ENCODE results near the genes SNCAIP and CEP120.

DNA sequence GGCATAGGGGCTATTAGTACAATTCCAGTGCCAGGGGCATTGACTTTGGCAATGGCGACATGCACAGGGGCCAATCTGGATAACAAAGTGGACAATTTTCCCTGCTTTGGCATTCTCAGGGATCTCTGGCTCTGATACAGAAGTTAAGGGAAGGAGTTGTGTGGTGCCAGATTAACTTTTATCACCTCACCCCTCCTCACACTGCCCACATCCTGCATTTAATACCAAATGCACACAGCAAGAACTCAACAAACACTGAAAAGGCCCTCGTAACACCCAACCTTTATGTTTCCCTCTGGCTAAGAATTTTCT, 84.3 kb upstream of the TNFAIP8 start:
- PRO-cap, 2 experiments, result no peak in any of the 2 experiments

GRCh38 chr5:119276932-119277477, 78.8 kb upstream of the TNFAIP8 start:
- PRO-cap, 2 experiments, result no peak in any of the 2 experiments

GRCh38 chr5:119302717-119303897, 52.7 kb upstream of the TNFAIP8 start:
- PRO-cap, 2 experiments, result no peak in any of the 2 experiments

GRCh38 chr5:119325769-119326917, 29.7 kb upstream of the TNFAIP8 start:
- PRO-cap, 2 experiments, result no peak in any of the 2 experiments

GRCh38 chr5:119357922-119358121, 2.0 kb downstream of the TNFAIP8 start:
- PRO-cap, 2 experiments, result no peak in any of the 2 experiments

GRCh38 chr5:119428395-119428594, 24.0 kb upstream of the HSD17B4 start:
- PRO-cap, 2 experiments, result no peak in any of the 2 experiments

GRCh38 chr5:120702550-120703253, 238.6 kb downstream of the PRR16 start:
- PRO-cap, 2 experiments, result no peak in any of the 2 experiments

- PRO-cap, 2 experiments, result peak in 2 of 2 experiments; most common plus-strand start chr5:122312237 (in 2); most common minus-strand start chr5:122312057 (in 1)
These were observed at the start of gene SNCAIP for GRCh38 chr5:122311395-122312382. TSS of gene SNCAIP (plus strand) at chr5:122312237.

- PRO-cap, 2 experiments, result no peak in any of the 2 experiments
These were observed 10.1 kb downstream of the PRDM6 start for GRCh38 chr5:123098671-123099910.

GRCh38 chr5:123206848-123207562, 118.0 kb downstream of the PRDM6 start:
- PRO-cap, 2 experiments, result no peak in any of the 2 experiments

GRCh38 chr5:123423074-123423768, at the start of gene CEP120:
TSS of gene CEP120 (minus strand) at chr5:123423403.
- PRO-cap, 2 experiments, result peak in 2 of 2 experiments; most common plus-strand start chr5:123423618 (in 2); most common minus-strand start chr5:123423475 (in 2)

- PRO-cap, 2 experiments, result no peak in any of the 2 experiments
These were observed 142.8 kb downstream of the CSNK1G3 start for GRCh38 chr5:123654765-123655240.

GRCh38 chr5:123813677-123814321, 301.8 kb downstream of the CSNK1G3 start:
- PRO-cap, 2 experiments, result no peak in any of the 2 experiments

DNA sequence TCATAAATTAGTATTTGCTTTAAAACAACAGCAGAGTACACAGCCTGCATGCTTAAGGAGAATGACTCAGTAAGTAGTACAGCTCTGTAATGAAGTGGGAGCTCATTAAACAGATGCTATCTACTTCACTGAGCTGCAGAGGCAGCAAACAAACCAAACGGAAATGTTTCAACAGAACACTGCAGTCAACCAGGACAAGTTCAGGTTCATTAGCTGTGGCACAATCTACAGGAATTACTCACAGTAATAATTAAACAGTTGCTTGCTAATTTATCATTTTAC, 302.3 kb downstream of the CSNK1G3 start:
- PRO-cap, 2 experiments, result no peak in any of the 2 experiments

- PRO-cap, 2 experiments, result no peak in any of the 2 experiments
These were observed 121.2 kb downstream of the ZNF608 start for GRCh38 chr5:124625227-124625567.

- PRO-cap, 2 experiments, result no peak in any of the 2 experiments
These were observed 69.0 kb downstream of the ZNF608 start for GRCh38 chr5:124677478-124677742.

- PRO-cap, 2 experiments, result no peak in any of the 2 experiments
These were observed 1.1 kb downstream of the ZNF608 start for GRCh38 chr5:124745429-124745673.

DNA sequence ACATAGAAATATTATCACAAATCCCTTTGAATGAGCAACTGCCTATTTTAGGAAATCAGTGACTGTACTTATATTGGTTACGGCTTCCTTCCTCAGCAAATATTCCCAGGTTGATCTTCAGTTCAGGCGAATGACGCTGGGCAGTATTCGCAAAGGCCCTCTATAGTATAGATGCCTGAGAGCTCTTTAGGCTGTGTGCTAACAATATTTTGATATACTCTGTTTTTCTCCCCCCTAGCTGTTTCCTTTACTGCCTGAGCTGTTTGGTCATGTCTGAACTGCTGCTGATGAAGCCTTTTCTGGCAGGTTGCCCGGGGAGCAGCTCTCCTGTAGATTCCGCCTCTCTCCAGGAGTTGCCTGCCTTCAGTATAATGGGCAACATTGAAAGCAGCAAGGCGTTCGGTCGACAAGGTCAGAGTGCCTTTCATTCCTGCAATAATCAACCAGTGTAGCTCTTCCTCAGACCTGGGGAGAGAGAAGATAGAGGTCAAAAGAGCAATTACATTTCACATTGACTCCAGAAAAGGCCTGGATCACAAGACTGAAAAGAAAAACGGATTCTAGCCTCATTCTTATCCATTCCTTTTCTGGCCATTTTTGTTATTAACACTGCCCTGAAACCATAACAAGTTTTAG, 60.0 kb upstream of the ZNF608 start:
- PRO-cap, 2 experiments, result no peak in any of the 2 experiments

DNA sequence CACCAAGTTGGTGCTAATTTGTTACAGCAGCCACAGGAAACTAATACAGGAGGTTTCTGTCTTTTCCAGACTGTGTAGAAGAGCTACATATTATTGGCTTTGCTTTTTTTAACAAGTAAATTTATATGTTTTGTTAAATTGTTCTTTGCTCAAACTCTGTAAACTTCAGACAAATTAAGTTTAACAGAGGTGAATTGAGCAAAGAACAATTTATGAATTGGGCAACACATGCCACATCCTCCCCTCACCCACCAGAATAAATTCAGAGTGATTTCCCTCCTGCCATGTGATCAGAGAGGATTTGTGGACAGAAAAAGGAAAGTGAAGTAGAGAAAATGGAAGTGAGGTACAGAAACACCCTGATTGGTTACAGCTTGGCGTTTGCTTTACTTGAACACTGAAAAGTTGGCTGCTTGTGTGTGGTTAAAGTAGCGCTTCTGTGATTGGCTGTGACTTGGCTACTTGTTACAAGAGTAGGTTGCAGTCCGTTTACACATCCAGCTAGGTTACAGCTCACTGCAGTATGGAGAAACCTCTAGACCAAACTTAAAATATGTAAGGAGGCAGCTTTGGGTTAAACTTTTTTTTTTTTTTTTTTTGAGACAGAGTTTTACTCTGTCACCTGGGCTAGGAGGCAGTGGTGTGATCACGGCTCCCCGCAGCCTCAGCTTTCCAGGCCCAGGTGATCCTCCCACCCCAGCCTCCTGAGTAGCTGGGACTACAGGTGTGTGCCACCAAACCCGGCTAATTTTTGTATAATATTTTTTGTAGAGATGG, 205.2 kb upstream of the ZNF608 start:
- PRO-cap, 2 experiments, result no peak in any of the 2 experiments

DNA sequence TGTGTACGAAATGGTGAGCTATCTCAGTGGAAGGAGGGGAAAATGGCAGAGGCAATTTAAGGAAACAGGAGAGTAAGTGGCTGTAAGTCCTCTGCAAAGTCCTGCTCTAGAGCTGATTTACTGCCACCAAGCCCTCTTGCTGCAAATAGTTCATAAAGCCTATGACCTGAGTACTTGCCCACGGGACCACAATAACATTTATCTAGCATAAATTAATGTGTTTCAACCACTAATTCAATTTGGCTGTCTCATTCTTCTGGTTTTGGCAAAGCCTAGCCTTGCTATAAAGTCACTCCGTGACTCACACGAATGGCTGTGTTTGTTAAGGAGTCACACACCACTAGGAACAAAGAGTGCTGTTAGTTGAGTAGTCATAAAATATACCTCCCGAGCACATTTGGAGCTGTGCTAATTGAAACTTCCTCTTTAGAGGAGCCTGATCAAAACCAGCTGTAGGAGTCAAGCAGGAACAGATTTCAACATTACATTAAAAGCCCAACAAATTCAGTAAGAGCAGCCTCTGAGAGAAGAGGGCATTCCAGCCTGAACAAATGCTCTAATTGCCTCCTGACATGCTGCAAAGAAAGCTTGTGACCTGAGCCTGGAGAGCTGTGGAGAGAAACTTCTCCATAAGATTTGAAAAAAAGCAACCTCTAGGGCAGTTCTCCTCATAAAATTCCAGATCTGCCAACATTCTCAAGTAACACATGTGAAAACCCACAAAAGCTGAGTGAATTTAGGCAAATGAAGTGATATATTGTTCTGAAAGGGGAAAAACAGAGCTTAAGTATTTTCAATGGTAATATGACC, 738.8 kb upstream of the ZNF608 start:
- PRO-cap, 2 experiments, result no peak in any of the 2 experiments

All from Metastatic Liver Carcinoma in the Adrenal Gland (tissue), 2 donors.